GM12878 (cell line): ENCODE results near the genes MARCHF8 and MAPK8.

- RAMPAGE, long total RNA: no peak
- RRBS, 2 experiments: no CpG with 5 or more reads among the region's 4 CpGs
CAGE:
- cytosol, long polyA minus RNA: no peak
- cytosol, long polyA plus RNA: no peak
- long polyA plus RNA: no peak
- nucleolus, long total RNA: no peak
- nucleus, long polyA plus RNA: no peak
- nucleus, long total RNA: no peak
These were observed 63.7 kb downstream of the MARCHF8 start for GRCh38 chr10:45471380-45471886.

- RAMPAGE, long total RNA: no peak
- RRBS, 2 experiments: no CpG with 5 or more reads among the region's 3 CpGs
CAGE:
- cytosol, long polyA minus RNA: no peak
- cytosol, long polyA plus RNA: no peak
- long polyA plus RNA: no peak
- nucleolus, long total RNA: no peak
- nucleus, long polyA plus RNA: no peak
- nucleus, long total RNA: no peak
These were observed at the start of gene MARCHF8 for GRCh38 chr10:45535195-45535593. Gene MARCHF8 (minus strand): TSS chr10:45535371.

DNA sequence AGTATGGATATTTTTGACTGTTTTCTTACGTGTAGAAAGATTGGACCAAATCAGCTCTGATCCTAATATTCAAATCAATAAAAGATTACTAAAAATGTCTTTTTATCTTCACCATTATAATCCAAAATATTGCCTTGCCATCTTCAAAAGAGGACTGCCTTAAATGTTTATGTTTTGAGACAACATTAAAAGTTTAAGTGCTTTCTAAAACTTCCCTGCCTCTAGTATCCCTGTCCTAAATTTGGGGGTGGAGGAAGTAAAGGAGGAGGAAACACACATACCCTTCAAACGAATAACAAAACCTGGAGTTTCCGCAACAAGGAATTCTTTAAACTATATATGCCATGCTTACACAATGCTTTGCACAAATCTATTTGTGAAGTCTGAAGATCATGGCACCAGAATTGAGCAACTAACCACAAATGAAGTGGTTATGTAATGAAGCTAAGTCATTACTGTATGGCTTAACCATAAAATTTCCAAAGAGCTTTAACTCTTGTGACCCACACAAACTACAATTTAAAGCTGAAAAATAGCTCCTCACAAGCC, 9.6 kb downstream of the NCOA4 start:
- RAMPAGE, long total RNA: no peak
- RRBS, 2 experiments: no CpG with 5 or more reads among the region's 3 CpGs
CAGE:
- cytosol, long polyA minus RNA: no peak
- cytosol, long polyA plus RNA: no peak
- long polyA plus RNA: no peak
- nucleolus, long total RNA: no peak
- nucleus, long polyA plus RNA: no peak
- nucleus, long total RNA: no peak

DNA sequence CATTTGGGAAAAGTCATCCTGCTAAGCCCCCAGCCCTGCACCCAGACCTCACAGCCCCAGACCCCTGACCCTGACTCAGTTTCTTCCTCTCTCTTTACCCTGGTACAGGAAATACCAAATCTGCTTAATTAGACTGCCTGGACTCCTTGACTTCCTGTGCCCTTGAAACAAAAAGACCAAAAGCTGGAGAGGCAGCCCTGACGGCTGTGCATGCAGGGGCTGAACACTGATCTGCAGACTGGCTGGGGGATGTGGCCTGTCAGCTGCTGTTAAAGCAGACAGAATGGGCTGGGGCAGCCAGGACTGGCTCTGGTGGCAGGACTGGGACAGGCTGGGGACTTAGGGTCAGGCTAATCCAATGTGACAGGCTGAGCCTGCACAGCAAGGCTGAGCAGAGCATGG, 14.8 kb upstream of the ANTXRL start:
- RAMPAGE, long total RNA: no peak
- RRBS, 2 experiments: no CpG with 5 or more reads among the region's 1 CpG
CAGE:
- cytosol, long polyA minus RNA: no peak
- cytosol, long polyA plus RNA: no peak
- long polyA plus RNA: no peak
- nucleolus, long total RNA: no peak
- nucleus, long polyA plus RNA: no peak
- nucleus, long total RNA: no peak

DNA sequence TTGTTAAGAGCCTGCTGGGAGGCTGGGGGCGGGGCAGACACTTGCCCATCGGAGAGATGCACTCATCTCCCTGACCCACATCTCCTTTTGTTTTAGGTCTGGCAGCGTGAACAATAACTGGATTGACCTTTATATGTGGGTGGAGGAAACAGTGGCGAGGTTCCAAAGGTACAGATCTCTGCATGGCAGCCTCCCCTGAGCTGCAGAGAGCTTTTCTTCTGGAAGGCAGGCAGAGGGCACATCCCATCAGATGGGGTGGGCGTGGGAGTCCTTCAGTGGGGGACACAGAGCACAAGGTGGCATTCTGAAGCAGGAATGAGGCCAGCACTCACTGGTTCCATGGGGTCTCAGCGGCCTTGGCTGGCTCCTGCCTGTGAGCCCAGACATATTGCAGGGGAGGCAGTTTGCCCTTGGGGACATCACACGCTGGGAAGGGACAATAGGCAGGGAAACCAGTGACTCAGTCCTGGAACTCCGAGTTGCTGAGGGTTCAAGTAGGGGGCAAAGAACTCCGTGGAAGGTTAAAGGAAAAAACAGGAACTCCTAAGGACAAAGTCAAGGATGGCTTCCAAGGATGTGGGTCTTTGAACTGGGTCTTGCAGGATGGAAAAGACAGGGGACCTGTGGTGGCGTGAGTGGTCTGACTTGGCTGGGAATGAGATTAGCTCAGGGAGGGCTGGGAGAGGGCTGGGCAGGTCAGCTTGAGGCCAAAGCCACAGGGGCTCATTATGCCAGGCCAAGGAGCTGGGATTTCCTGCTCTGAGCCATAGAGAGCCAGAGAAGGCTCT, 5.4 kb downstream of the ANTXRL start:
- RAMPAGE, long total RNA: no peak
- RRBS, 2 experiments: no CpG with 5 or more reads among the region's 10 CpGs
CAGE:
- cytosol, long polyA minus RNA: no peak
- cytosol, long polyA plus RNA: no peak
- long polyA plus RNA: no peak
- nucleolus, long total RNA: no peak
- nucleus, long polyA plus RNA: no peak
- nucleus, long total RNA: no peak

GRCh38 chr10:46396887-46397425, 21.4 kb downstream of the ANXA8L1 start:
- RAMPAGE, long total RNA: no peak
- RRBS, 2 experiments: no CpG with 5 or more reads among the region's 7 CpGs
CAGE:
- cytosol, long polyA minus RNA: no peak
- cytosol, long polyA plus RNA: no peak
- long polyA plus RNA: no peak
- nucleolus, long total RNA: no peak
- nucleus, long polyA plus RNA: no peak
- nucleus, long total RNA: no peak

- RAMPAGE, long total RNA: no peak
- RRBS, 2 experiments: no CpG with 5 or more reads among the region's 1 CpG
CAGE:
- cytosol, long polyA minus RNA: no peak
- cytosol, long polyA plus RNA: no peak
- long polyA plus RNA: no peak
- nucleolus, long total RNA: no peak
- nucleus, long polyA plus RNA: no peak
- nucleus, long total RNA: no peak
These were observed 13.7 kb downstream of the GPRIN2 start for GRCh38 chr10:46542877-46543125.

- RAMPAGE, long total RNA: no peak
- RRBS, 2 experiments: 0% methylated on average over 4 of the region's 66 CpGs
CAGE:
- cytosol, long polyA minus RNA: no peak
- cytosol, long polyA plus RNA: no peak
- long polyA plus RNA: no peak
- nucleolus, long total RNA: no peak
- nucleus, long polyA plus RNA: no peak
- nucleus, long total RNA: no peak
These were observed 57.6 kb downstream of the SYT15B start for GRCh38 chr10:47705584-47706434.

- RAMPAGE, long total RNA: no peak
- RRBS, 2 experiments: no CpG with 5 or more reads among the region's 30 CpGs
CAGE:
- cytosol, long polyA minus RNA: no peak
- cytosol, long polyA plus RNA: no peak
- long polyA plus RNA: no peak
- nucleolus, long total RNA: no peak
- nucleus, long polyA plus RNA: no peak
- nucleus, long total RNA: no peak
These were observed 134.2 kb downstream of the FRMPD2 start for GRCh38 chr10:48140287-48140613.

DNA sequence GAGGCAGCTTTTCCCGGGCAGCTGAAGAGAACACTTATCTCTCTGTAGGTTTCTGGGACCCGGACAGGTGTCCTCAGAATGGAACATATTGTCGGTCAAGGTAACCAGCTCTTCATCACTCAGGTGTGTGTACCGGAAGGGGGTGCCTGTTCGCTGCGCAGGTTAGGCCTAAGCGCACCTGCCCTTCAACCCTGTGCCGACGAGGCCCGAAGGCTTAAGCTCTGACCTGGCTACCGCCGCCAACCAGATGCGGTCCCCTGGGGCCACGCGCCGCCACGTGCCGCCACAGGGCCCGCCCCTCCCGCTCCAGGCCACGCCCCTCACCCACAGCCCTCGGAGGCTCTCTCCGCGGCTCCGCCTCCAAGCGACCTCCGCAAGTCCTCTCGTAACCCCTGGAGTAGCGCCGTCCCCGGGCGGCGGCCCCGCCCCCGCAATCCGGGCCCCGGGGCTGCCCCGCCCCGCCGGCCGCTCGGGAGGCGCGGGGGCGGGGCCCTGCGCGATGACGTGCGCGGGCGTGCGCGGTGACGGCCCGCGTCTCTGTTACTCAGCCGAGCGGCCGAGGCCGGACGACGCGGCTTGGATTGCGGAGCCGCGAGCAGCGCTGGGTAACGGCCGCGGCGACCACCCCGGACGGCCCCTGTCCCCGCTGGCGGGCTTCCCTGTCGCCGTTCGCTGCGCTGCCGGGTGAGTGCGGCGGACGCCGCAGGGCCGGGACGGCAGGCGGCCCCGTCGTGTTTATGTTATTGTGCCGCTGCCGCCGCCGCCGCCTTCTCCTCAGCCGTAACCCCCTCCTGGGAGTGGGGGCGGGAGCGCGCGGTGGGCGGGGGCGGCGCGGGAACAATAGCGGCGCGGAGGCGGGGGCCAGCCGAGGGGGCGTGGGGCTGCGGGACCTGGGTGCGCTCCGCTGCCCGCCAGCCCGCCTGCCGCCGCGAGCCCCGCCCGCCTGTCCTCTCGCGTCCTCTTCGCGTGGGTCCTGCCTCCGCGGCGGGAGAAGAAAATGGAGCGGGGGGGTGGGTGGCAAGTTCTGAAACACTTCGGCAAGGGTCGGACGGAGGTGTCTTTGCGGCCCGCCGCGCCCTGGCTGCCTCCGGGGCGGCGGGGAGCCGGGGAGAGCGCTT, at the start of gene MAPK8:
Gene MAPK8 (plus strand): TSS at position 540 of the 1,118 bp plus-strand sequence.
- RAMPAGE, long total RNA: start-site peak on the plus strand centred at position 553 of the sequence, 44 bp wide, 320 and 522 reads in 2 replicates
- RRBS, 2 experiments: 3 to 5% methylated on average over 18 to 36 of the region's 139 CpGs
CAGE:
- cytosol, long polyA minus RNA: start-site peak on the plus strand centred at position 562 of the sequence, 38 bp wide, 209 reads
- cytosol, long polyA plus RNA: start-site peak on the plus strand centred at position 561 of the sequence, 28 bp wide, 101 and 22 reads in 2 replicates
- long polyA plus RNA: start-site peak on the plus strand centred at position 543 of the sequence, 88 bp wide, 157 and 30 reads in 2 replicates
- nucleolus, long total RNA: no peak
- nucleus, long polyA plus RNA: start-site peak on the plus strand centred at position 543 of the sequence, 53 bp wide, 30 and 177 reads in 2 replicates
- nucleus, long total RNA: no peak

DNA sequence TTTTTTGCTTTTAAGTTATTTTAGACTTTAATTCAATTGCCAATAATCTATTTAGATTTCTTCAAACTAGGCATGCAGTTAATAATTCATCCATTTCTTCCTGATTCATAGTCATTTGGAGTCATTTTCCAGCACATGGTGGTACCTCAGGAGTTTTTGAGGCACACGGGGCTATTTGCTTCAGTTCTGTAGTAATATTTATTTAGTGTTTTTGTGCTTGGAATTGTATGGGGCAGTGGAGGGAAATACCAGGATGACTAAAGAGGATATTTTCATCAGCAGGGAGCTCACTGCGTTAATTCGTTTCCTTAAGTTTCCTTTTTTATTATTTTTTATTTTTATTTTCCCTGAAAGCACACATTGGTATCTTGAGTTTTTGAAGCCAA, 57.5 kb downstream of the MAPK8 start:
- RAMPAGE, long total RNA: no peak
- RRBS, 2 experiments: no CpG with 5 or more reads among the region's 3 CpGs
CAGE:
- cytosol, long polyA minus RNA: no peak
- cytosol, long polyA plus RNA: no peak
- long polyA plus RNA: no peak
- nucleolus, long total RNA: no peak
- nucleus, long polyA plus RNA: start-site peak on the plus strand centred at position 178 of the sequence, 217 bp wide, 26 and 51 reads in 2 replicates
- nucleus, long total RNA: no peak

- RAMPAGE, long total RNA: no peak
- RRBS, 2 experiments: no CpG with 5 or more reads among the region's 5 CpGs
CAGE:
- cytosol, long polyA minus RNA: no peak
- cytosol, long polyA plus RNA: no peak
- long polyA plus RNA: no peak
- nucleolus, long total RNA: no peak
- nucleus, long polyA plus RNA: no peak
- nucleus, long total RNA: no peak
These were observed 134.7 kb downstream of the ARHGAP22 start for GRCh38 chr10:48470094-48470751.

- RAMPAGE, long total RNA: no peak
- RRBS, 2 experiments: no CpG with 5 or more reads among the region's 11 CpGs
CAGE:
- cytosol, long polyA minus RNA: no peak
- cytosol, long polyA plus RNA: no peak
- long polyA plus RNA: no peak
- nucleolus, long total RNA: no peak
- nucleus, long polyA plus RNA: no peak
- nucleus, long total RNA: no peak
These were observed 30.4 kb downstream of the ARHGAP22 start for GRCh38 chr10:48574058-48575295.

- RAMPAGE, long total RNA: no peak
- RRBS, 2 experiments: no CpG with 5 or more reads among the region's 4 CpGs
CAGE:
- cytosol, long polyA minus RNA: no peak
- cytosol, long polyA plus RNA: no peak
- long polyA plus RNA: no peak
- nucleolus, long total RNA: no peak
- nucleus, long polyA plus RNA: no peak
- nucleus, long total RNA: no peak
These were observed 34.3 kb downstream of the VSTM4 start for GRCh38 chr10:49080874-49081471.

- RAMPAGE, long total RNA: no peak
- RRBS, 2 experiments: no CpG with 5 or more reads among the region's 6 CpGs
CAGE:
- cytosol, long polyA minus RNA: no peak
- cytosol, long polyA plus RNA: no peak
- long polyA plus RNA: no peak
- nucleolus, long total RNA: no peak
- nucleus, long polyA plus RNA: no peak
- nucleus, long total RNA: no peak
These were observed 3.2 kb downstream of the TMEM273 start for GRCh38 chr10:49184814-49185624.

- RAMPAGE, long total RNA: no peak
- RRBS, 2 experiments: no CpG with 5 or more reads among the region's 6 CpGs
CAGE:
- cytosol, long polyA minus RNA: no peak
- cytosol, long polyA plus RNA: no peak
- long polyA plus RNA: no peak
- nucleolus, long total RNA: no peak
- nucleus, long polyA plus RNA: no peak
- nucleus, long total RNA: no peak
These were observed 5.9 kb upstream of the TMEM273 start for GRCh38 chr10:49194028-49194584.

- RAMPAGE, long total RNA: no peak
- RRBS, 2 experiments: no CpG with 5 or more reads among the region's 9 CpGs
CAGE:
- cytosol, long polyA minus RNA: no peak
- cytosol, long polyA plus RNA: no peak
- long polyA plus RNA: no peak
- nucleolus, long total RNA: no peak
- nucleus, long polyA plus RNA: no peak
- nucleus, long total RNA: no peak
These were observed 20.5 kb upstream of the C10orf71 start for GRCh38 chr10:49278271-49278977.

DNA sequence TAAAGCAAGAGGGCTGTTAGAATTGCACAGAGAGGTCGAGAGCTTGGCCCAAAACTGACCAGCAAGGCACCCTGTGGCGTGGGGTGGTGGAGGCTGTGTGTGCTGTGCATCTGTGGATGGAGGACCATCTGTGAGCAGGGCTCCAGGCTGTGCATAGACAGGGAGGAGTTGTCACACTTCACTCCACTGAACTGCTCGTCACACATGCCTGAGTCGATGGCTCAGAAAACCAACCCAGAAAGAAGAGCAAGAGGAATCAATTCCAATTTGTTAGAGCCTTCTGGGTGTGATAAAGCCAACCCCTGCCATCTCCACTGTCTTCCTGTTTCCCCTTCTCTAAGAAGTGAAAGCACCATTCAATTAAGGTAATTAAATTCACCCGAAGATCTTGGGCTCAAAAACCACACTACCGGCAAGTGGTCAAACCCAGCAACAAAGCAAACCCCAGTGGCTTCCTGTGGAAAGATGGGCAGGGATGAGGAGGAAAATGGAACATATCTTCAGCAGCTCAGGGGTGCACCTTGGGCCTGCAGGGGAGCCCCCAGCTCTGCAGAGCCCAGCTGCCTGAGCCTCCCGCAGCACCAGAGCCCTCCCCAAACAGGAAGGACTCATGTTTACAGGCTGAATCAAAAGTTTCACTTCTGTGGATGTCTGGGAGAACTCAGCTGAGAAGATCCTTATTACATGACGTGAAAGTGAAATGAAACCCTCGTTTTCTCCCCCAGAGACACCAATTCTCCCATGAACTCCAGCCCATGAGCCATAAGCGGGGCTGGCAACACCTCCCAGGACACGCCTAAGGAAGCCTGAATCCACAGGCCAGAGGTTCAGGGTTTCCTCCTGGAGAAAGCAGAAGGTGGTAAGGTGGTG, 10.9 kb downstream of the C10orf71 start:
- RAMPAGE, long total RNA: no peak
- RRBS, 2 experiments: no CpG with 5 or more reads among the region's 11 CpGs
CAGE:
- cytosol, long polyA minus RNA: no peak
- cytosol, long polyA plus RNA: no peak
- long polyA plus RNA: no peak
- nucleolus, long total RNA: no peak
- nucleus, long polyA plus RNA: no peak
- nucleus, long total RNA: no peak

GRCh38 chr10:49359879-49360495, 35.9 kb downstream of the DRGX start:
- RAMPAGE, long total RNA: no peak
- RRBS, 2 experiments: no CpG with 5 or more reads among the region's 9 CpGs
CAGE:
- cytosol, long polyA minus RNA: no peak
- cytosol, long polyA plus RNA: no peak
- long polyA plus RNA: no peak
- nucleolus, long total RNA: no peak
- nucleus, long polyA plus RNA: no peak
- nucleus, long total RNA: no peak

DNA sequence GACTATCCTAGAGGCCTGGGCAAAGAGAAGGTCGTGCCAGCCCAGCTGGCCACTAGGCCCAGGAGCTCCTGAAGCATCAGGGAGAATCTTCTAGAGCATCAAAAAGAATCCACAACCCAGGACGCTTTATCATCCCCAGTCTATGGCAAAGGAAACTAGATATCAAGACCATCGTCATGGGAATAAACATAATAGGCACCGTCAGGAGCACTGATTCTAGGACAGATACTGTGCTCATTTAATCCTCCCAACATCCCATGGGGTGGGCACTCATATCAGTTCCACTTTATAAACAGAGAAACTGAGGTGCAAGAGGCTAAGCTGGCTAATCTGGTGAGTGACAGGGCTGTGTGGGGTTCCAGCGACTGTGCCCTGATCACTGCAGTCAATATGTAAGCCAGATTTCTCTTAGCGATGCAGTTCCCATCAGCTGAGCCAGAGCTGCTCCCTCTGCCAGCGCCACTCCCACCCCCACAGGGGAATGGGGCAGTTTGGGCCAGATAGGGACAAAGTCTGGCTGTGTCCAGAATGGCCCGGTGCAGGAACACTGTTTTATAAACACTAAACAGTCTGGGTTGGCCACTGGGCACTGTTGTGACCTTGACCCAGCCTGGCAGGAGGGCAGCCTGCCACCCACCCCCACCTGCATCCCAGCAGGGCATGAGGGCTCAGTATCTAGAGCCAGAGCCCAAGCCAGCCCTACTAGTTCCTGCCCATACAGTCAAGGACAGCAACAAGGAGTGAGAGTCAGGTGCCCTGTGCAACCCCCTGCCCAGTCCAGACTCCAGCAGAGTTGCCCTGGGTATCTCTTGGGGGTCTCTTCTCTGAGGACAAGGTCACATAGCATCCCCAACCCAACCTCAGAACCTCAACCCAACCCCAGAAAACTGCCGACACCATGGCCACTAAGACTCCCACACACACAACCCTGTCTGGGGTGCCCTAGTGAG, 1.4 kb downstream of the OGDHL start:
- RAMPAGE, long total RNA: no peak
- RRBS, 2 experiments: no CpG with 5 or more reads among the region's 9 CpGs
CAGE:
- cytosol, long polyA minus RNA: no peak
- cytosol, long polyA plus RNA: no peak
- long polyA plus RNA: no peak
- nucleolus, long total RNA: start-site peak on the minus strand centred at position 188 of the sequence, 837 bp wide, 6 reads
- nucleus, long polyA plus RNA: no peak
- nucleus, long total RNA: no peak